Left cardiac atrium (tissue), 1 donor: ENCODE measurements around the genes APOO, MAGEB5 and NR0B1.

DNA sequence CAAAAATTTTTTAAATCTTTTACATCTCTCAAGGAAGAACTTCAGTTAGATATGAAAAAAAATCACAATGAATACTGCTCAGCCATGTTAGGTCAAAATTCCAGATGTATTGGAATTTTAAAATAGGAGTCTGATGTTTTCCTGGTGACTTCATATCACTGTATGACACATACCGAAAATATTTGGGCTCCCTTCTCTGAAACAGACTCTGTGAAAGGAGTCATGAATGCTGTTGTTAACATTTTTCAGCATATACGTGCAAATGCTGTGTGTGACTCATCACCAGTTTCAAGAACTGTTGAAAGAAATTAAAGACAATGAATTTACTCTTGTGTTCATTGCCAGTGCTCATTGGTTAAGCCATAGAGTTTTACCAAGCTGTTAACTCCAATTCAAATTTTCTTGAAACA is 13.7 kb upstream of the SMS start:
- PRO-cap: no peak

DNA sequence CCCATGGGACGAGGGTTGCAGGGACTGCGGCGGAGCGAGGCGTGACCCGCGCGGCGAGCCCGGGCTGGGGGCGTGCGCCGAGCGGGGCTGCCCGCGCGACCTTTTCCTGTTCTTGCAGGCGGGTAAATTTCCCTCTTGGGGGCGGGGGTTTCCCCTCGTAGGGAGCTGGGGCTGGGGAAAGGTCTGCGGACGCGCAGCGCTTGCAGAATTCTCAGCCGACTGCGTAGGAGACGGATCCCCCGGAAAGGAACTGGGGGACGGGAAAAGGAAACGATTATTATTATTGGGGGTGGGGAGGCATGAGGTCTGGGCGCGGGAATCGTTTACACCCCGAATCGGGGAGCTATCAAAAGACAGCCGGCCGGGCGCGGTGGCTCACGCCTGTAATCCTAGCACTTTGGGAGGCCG is 741 bp downstream of the SMS start:
- PRO-cap: unidirectional peak, minus-strand start at position 252 of the sequence

DNA sequence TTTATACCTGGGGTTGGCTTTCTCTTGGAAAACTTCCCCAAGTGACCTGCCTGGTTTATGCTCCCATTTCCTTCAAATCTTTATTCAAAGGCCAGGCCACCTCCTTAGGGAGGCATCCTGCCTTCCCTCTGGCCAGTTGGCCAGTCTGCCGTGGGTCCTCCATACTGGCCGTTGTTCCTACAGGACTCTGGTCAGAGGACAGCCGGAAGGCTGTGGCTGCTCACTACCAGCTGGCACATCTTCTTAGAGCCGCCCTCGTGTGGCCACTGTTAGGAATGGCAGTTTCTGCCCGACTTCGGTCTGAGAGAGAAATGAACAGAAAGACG is 80.1 kb upstream of the CBLL2 start:
- PRO-cap: no peak

DNA sequence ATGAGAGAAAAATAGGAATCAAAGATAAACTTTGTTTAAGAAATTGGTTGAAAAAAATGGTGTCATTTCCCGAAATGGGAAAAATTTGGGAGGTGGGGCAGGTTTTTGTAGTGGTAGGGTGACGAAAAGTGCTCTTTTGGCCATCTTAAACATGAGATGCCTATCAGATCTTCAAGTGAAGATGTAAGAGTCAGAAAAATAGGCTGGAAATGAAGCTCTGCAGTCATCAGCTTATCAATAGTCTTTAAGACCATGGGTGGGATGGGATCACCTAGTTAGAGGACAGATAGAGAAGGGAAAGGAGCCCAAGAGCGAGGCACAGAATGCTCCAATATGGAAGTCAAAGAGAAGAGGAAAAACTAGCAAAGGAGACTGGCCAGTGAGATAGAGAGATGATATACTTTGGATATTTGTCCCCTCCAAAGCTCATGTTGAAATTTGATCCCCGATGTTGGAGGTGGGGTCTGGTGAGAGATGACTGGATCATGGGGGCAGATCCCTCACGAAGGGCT is 143.1 kb downstream of the CBLL2 start:
- PRO-cap: no peak

DNA sequence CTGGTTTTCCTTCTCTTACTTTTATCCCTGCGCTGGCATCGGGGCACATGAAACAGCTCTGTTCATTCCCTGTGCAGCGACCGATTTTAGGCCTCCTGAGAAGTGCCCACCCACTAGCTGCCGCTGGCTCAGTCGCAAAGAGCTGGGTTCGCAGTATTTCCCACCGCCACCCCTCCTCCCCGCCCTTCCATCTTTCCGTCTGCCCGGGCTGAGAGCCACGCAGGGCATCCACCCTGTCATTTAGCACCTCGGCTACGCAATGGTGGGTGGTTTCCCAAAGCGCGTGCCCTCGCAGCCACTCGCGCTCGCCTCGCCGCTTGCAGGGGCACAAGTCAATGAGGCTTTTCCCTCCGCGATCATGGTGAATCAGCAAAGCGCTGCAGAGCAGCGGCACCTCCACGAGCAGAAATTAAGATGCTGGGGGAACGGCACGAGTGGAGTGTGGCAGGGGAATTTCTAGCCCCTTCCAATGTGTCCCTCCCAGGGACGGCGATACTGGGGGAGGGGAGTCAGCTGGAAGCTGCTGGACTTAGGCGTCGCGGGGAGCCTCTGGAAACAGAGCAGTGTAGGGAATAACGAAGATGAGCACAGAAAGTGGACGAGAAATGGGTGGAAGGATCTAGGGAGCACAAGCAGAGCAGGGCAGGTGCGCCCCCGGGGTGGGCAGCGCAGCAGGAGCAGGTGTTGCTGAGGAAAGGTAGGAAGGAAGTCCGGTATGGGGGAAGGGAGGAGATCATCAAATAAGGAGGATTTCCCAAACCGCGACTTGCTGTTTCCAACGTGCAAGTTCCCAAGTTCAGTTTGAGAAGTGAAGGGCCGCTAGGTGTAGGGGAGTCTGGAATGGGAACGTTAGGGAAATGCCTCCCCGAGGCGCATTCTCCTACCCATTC is 2.4 kb upstream of the PTCHD1 start:
- PRO-cap: no peak

- PRO-cap: no peak
These were observed 22.3 kb downstream of the SAT1 start for GRCh38 chrX:23805225-23805788.

DNA sequence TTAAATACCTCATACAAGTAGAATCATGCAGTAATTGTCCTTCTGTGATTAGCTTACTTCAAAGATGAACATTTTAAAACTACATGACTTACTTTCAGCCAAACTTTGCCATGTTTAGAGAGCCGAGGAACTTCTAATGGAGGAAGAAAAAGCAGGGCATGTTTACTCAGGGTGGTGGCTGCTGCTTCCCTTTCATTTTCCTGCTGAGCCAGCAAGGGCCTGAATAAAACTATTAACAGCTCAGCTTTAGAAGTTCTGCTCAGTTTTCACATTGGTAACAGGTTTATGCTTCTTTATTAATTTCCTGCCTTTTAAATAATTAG is 62.2 kb downstream of the APOO start:
- PRO-cap: no peak

DNA sequence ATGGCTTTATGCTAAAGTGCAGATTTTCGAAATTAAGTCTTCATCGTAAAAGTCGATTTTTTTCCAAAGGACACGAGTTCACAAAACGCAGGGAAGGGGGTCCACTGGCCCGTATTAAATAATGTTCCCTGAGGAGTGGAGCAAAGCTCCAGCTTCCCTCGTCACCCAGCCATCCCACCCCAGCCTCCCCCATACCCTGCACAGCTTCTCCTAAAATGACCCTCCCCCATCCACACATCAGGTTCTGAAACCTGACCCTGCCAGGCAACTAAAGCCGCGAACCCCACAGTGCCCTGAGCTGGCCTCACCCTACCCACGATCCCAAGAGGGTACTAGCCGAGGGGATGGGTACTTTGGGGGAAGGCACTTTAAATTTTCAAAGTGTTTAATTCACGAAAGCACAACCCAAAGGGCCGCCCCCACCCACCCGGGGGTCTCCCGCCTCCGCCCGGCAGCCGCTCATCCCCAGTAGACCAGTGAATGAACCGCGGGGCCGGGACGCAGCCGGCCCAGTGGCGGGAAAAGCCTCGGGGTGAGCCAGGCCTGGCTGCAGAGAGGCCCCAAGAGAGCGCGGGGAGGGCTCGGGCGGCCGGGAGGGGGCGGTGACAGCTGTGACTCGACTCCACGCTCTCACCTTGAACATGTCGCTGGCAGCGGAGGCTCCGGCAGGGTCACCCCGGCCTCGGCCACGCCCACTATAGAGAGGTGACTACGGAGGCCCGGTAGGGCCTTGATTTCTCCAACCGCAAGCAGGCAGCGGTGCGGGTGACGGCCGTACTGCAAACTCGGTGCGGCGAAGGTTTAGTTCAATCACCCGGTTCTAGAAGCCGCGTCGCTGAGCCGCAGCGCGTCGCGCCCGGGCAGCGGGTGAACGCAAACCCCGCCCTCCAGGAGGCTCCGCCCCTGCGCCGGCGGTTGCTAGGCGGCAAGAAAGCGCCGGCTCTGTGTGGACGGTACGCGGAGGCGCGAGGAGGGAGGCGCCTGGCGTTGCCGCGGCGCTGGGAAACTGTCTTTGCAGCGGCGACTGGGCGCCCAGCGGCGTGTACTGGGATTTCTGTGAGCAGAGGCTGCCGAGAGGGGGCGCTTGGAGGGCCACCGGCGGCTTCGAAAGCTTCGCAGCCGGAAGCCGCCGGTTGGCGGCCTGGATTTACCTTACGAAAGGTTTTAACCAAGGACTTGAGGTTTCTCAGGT is at the start of gene APOO:
Gene APOO (minus strand): TSS at position 879 of the 1,192 bp plus-strand sequence.
- PRO-cap: unidirectional peak, minus-strand start at position 514 of the sequence; bidirectional peak, plus-strand start at position 1,009 of the sequence, minus-strand start at position 643 of the sequence

GRCh38 chrX:24050519-24050794 is 4.3 kb upstream of the EIF2S3 start:
- PRO-cap: no peak

DNA sequence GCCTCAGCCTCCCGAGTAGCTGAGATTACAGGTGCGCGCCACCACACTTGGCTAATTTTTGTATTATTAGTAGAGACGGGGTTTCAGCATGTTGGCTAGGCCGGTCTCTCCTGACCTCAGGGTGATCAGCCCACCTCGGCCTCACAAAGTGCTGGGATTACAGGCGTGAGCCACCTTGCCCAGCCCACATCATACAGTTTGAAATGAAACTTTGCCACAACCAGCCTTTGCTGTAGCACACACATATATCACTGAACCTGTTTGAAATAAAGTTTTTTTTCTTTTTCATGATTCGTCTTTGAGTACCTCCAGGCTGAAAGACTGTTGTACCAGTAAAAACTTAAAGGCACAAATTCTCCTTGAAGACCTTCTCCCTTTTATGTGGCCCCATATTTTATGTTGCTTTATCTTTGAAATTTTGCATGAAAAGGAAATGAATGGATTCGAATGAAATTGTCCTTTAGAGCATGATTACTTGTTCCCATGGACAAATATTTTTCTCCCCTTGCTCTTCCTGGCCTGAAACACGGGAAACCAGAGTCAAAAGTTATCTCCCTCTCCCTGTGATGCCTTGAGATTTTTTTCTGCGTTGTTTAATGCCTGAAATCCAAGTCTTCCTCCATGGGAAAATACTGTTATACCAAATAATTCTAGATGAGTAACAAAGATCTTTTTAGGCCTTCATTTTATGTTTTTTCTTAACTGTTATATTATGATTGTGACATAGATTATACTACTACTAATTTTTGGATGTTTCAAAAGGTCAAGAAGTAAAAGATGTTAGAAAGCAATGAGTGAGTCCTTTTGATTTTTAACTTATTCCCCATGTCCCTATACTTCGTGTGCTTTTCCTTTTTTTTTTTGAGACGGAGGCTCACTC is 22.7 kb downstream of the EIF2S3 start:
- PRO-cap: no peak

DNA sequence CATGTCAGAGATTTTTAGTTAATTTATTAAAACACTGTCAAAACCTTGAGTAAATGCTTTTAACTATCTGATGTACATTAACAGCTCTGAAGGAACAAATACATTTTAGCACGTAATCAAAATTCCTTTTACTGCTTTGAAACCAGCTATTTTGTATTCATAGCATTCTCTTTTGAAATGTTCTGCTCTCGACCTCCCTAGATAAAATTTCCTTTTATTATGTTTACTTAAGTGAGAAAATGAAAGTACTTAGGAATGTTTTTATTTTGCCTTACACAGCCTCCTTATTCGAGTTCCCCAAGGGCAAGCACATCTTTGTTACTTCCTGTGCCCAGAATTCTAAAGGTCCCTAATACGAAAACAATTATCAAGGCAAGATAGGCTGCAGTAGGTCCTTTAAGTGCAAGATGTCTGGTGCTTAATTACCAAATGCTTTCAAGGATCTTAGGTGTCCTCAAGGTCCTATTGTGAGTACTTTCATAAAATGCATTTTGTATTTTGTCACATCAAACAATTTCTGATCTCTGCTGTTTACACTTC is 3.0 kb upstream of the ZFX start:
- PRO-cap: no peak

- PRO-cap: no peak
These were observed 3.7 kb downstream of the ZFX start for GRCh38 chrX:24153228-24153588.

DNA sequence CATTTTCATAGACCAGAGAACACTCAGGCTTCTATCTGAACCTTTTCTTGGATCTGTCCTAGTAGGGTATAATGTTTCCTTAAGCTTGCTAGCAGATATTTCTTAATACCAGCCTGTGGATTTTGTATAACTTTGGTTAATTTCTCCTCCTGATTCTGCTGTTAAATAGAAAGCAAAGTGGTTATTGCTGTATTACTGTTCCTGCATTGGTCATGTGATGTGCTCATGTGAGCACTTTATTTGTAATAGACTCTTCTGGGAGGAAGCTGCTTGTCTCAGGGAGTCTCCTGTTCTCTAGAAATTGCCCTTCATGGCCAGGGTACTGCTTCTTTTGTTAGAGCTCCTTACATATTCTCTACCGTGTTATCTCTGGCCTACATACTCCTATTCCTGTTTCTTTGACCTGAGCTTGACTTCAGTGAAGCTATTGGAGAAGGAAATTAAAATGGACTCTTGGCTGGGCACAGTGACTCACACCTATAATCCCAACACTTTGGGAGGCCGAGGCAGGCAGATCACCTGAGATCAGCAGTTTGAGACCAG is 14.0 kb downstream of the PDK3 start:
- PRO-cap: no peak

GRCh38 chrX:25002155-25002729 is 13.5 kb downstream of the ARX start:
- PRO-cap: no peak

DNA sequence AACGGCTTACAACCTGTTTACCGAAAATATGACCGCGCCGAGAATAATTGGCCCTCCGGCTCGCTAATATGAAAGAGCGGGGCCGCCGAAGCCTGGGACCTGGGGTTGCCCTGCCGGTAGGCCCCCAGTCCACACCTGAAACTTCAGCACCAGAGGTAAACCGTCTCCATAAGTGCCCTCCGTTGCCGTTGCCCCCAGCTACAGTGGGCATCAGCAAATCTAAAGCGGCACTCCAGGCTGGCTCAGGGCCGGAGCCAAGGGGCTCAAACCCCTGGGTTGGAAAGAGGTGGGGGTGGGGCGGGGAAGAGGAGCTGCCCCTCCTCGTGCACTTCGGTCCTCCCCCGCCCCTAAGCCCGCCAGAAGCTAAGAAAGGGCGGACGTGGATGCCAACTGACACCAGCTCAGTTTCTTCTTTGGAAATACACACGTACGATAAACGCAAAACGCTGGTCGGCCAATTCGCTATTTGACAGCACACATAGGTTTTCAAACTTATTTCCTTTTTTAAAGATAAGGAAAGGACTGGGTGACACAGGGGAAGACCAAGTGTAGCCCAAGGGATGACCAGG is 4.6 kb downstream of the ARX start:
- PRO-cap: no peak

DNA sequence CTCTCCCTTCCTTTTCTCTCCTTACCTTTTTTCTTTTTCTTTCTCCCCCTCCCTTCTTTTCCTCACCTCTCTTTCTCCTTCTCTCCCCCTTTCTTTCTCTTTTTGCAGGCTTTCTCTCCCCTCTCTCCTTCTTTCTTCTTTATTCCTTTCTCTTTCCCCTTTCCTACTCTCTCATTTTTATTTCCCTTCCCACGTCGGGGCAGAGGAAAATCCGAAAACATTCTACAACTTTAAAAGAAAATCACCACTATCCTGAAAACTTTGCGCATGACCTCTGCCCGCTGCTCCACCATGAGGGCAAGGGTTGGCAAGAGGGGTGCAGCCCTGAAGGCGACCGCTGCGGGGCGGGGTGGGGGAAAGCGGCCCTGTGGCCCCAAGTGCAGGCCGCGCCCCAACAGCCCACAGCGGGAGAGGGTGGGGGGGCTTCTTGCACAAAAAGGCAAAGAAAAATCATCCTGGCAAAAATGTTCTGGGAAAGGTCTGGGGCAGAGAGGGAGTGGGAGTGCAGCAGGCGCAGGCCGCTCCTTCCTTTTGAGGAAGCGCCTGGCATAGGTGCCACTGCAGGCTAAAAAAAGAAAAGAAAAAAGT is 1.6 kb downstream of the ARX start:
- PRO-cap: no peak

- PRO-cap: no peak
These were observed at the start of gene MAGEB5 for GRCh38 chrX:26215995-26216284. Gene MAGEB5, plus strand, starts transcription at chrX:26216169.

GRCh38 chrX:30302838-30303328 is 6.3 kb downstream of the NR0B1 start:
- PRO-cap: no peak

DNA sequence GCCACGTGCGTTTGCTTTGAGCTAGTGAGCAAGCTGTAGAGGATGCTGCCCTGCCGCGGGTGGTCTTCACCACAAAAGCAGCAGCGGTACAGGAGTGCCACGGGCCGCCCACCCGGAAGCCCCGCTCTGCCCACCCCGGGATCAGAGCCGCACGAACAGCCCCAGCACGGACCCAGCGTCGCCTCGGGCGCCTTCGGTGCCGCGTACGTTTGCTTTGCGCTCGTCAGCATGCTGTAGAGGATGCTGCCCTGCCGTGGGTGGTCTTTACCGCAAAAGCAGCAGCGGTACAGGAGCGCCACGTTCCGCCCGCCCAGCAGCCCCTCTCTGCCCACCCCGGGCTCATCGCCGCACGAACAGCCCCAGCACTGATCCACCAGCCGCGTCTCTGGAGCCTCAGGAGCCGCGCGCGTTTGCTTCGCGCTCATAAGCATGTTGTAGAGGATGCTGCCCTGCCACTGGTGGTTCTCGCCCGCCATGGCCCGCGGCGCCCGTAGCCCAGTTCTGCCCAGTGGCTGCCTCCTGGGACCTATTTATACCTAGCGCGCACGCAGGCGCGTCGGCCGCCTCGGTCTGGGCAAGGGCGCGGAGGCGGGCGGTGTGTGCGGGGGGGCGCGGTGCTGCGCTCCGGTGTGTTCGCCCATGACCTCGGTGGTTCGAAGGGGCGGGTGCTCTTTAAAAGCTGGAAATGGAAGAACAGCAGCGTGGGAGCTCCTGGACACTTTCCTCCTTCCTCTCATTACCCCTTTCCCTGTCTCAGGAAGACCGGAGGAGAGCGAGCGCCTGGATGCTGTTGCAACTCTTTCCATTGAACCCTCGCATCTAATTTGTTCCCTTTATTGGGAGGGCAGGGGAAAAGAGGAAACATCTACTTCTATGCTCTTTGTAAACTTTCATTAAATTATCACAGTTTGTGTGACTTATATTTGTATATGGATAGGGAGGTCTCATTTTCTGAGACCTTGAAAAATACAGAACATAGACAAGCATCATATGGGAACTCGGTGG is at the start of gene NR0B1:
Gene NR0B1 (minus strand): TSS at position 503 of the 1,005 bp plus-strand sequence.
- PRO-cap: no peak

DNA sequence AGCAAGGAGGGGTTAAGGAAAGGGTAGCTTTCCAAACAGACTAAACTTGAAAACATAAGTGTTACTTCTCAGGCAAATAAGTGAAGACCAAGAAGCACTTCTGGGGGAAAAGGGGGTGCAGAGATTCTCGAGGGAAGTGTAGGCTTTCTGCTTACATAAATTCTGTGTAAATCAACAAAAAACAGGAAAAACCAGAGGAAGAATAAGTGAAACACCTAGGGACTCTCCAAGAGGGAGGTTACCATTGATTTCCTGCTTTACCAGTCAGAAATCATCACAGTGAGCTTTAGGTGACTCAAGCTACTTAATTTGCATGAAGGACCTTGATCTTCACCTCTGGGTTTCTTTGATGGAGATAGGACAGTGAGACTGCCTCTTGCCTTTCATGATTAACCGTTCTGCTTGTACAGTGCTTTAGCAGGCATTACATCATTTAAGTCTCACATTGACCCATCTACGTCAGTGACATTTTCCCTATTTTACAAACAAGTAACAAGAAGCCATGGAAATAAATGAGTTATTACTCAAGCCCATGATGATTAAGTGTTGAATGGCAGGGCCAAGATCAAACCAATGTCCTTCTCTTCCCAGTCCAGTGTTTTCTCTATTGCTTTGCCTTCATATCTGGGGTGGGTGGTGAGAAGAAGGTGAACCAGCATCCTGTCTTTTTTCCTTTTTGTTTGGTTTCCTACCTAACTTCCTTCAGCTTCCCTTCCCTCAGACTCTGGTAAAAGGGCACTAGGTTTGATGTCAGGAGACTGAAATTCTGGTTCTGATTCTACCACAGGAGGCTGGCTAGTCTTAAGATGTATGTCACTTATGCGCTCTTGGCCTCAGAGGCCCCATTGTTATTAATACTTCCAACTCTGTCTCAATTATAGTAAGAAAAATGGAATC is 3.3 kb upstream of the GK start:
- PRO-cap: no peak